Measurements from ENCODE around the genes BGLAP, GLMP, SH2D2A and PEAR1.

DNA sequence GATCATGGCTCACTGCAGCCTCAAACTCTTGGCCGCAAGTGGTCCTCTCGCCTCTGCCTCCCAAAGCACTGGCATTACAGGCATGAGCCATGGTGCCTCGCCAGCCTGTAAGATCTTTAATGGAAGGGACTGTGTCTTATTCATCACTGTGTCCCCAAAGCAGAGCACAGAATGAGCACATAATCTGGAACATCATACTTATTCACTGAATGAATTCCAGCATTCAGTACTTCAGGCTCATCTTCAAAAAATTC is 9.6 kb downstream of the SSR2 start:
- PRO-cap: no peak

DNA sequence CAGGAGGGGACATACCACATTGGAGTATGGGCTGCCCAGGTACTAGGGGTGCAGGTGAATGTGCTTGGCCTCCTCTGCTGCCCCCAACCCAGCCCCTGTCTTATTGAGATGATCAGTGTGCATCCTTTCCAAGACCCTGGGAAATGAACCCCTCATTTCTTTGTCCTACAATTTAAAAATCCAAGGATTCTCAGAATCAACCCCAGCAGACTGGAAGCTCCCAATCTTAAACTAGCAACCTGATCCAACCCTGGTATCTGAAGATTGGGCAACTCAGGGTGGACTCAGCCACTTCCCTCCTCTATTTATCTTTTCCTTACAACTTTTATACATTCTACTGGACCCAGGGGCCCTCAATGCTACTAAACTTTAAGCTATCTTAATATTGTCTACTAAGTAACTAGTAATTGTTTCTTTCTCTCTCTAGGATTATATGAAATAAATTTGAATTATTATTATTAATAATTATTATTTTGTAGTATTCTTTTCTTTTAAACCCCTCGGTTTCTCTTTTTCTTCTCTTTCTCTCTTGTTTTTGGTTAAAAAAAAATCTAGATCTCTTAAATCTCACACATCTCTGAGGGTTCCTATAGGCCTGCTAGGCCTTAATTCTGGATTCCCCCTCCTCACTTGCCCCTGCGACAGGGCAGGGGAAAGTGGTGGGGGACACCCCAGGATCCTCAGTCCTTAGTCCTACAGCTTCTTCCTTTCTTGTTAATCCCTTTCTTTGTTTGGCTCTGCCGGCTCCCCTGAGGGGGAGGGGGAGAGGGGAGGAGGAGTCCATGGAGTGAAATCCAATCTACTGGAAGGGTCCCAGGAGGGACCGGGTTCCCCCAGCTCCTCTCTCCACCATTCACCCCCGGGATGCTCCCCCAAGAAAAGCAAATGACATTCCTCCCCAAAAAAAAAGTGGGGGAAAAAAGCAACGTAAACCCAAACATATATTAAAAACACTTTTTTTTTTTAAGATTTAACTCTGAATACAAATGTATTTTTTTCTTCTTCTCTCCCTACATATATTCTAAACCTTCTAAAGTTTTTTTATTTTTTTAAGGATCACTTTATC is 8.7 kb downstream of the MEX3A start:
- PRO-cap: no peak

- PRO-cap: no peak
Observed at GRCh38 chr1:156090194-156090614, 7.9 kb upstream of the MEX3A start.

DNA sequence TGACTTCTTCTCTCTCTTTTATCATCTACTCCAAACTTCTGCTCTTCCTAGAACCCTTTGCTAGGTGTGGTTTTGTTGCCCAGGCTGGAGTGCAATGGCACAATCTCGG is 1.9 kb downstream of the LMNA start:
- PRO-cap: no peak

DNA sequence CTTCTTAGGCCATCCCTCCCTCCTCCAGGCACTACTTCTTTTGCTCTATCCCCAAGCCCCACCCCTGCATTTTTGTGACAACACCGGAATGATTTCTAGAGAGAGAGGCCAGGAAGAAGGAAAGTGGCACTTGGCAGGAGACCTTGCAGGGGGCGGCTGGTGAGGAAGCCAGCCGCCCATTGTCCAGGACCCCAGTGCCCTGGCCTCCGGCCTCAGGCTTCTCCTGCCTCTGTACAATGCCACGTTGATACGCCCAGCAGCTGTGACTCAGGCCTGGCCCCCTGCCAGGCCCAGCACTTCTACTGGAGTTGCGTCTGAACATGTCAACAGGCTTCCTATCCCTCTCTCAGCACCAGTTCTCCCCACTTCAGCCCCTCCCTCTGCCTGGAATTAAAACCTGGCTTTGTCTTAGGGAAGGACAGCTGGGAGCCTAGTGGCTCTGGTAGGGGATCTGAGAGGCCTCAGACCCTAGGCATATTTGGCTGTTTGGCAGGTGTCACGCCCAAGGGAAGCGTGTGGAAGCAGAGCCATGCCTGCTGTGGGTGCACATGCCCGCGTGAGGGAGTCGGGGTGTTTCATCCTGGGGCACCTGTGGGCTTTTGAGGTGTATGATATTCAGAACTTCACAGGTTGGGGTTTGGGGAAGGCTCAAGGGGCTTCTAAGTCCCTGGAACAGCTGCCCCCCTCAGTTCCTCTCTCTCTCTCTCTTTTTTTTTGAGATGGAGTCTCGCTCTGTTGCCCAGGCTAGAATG is 9.3 kb downstream of the LMNA start:
- PRO-cap: bidirectional peak, plus-strand start at position 100 of the sequence, minus-strand start outside the sequence; bidirectional peak, plus-strand start at position 421 of the sequence, minus-strand start at position 231 of the sequence

- PRO-cap: no peak
Observed at GRCh38 chr1:156128166-156128701, 13.7 kb downstream of the LMNA start.

DNA sequence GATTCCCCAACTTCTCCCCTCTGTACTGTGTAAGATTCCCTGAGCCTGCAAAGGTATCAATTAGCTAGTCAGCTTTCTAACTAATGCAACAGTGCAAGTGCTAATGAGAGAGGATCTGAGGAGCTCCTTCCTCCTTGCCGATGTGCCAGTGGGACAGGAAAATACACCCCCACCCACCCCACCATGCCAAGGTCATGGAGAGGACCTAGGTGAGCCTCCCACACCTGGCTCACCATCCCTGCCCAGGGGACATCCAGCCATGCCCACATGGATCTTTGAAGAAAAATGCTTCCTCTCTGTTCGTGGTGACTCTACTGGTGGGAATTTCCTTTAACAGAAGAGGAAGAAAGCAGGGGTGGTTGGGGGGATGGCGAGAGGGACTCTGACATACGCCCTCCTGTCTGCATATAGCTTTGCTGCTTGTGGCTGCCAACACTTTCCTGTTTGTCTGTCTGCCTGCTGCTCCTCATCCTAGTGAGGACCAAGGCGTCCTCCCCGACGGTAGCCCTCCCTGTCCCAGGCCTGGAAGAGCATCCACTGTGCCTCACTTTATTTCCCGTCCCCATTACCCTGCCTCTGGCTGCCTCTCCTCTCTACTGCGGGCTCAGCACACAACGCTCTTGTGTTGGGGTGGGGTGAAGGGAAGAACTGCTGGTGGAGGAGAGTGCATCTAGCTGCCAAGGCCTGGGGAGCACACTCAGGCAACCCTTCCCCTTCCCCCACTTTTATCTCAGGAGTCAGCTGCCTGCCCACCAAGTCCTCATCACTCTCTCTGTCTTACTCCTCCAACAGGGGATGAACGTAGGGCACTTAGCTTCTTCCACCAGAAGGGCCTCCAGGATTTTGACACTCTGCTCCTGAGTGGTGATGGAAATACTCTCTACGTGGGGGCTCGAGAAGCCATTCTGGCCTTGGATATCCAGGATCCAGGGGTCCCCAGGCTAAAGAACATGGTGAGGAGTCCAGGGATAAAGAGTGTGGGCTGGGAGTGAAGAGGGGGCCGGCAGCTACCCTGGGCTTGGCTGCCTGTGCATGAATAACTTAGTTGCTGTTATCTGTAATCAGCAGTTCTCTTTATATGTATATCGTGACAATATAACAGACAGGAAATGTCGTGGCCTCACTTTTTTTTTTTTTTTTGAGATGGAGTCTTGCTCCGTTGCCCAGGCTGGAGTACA is 2.6 kb downstream of the SEMA4A start:
- PRO-cap: no peak

DNA sequence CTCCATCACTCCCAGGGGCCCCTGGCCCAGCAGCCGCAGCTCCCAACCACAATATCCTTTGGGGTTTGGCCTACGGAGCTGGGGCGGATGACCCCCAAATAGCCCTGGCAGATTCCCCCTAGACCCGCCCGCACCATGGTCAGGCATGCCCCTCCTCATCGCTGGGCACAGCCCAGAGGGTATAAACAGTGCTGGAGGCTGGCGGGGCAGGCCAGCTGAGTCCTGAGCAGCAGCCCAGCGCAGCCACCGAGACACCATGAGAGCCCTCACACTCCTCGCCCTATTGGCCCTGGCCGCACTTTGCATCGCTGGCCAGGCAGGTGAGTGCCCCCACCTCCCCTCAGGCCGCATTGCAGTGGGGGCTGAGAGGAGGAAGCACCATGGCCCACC is at the start of gene BGLAP:
BGLAP (plus strand) TSS at position 209 of the 390 bp plus-strand sequence.
- PRO-cap: no peak

- PRO-cap: unidirectional peak, minus-strand start at chr1:156295672
Observed at GRCh38 chr1:156295494-156295866, at the start of gene GLMP. TSS of gene GLMP (minus strand) at chr1:156295679.

GRCh38 chr1:156445846-156446377 is 54.7 kb downstream of the MEF2D start:
- PRO-cap: no peak

DNA sequence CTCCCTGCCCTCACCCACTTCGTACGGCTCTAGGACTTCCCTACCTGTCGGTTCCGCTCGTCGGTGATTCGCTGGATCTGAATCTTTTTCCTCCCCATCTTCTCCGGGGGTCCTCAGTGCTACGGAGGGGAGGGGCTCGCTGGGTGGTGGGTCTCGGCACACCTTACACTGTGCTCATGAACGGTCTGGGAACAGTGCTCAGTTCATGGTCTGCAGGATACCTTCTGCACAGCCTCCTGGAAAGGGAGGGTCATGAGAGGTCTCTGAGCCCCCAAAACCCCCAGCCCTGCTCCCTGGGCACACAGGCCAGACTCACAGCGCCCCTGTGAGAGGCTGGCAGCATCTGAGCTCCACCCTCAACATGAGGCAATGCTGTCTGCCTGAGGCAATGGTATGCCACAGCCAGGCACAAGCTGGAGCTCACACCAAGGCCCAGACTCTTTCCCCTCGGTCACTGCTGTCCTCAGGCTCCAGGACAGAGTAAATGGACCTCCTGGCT is 17.3 kb downstream of the MEF2D start:
- PRO-cap: no peak

- PRO-cap: no peak
Observed at GRCh38 chr1:156492252-156493147, 8.1 kb downstream of the MEF2D start.

- PRO-cap: bidirectional peak, plus-strand start at chr1:156503086, minus-strand start at chr1:156502952; bidirectional peak, plus-strand start at chr1:156503586, minus-strand start at chr1:156503367
Observed at GRCh38 chr1:156502597-156503867, 2.5 kb upstream of the MEF2D start.

GRCh38 chr1:156572037-156572420 is 336 bp downstream of the IQGAP3 start:
- PRO-cap: no peak

- PRO-cap: unidirectional peak, minus-strand start at chr1:156665097
Observed at GRCh38 chr1:156664174-156665416, 12.6 kb downstream of the NES start.

- PRO-cap: no peak
Observed at GRCh38 chr1:156670019-156670955, 6.9 kb downstream of the NES start.

GRCh38 chr1:156747779-156748225 is 3.7 kb downstream of the HDGF start:
- PRO-cap: no peak

- PRO-cap: bidirectional peak, plus-strand start at chr1:156816956, minus-strand start at chr1:156816803
Observed at GRCh38 chr1:156816584-156817173, at the start of gene SH2D2A. TSS of gene SH2D2A (minus strand) at chr1:156816848.

DNA sequence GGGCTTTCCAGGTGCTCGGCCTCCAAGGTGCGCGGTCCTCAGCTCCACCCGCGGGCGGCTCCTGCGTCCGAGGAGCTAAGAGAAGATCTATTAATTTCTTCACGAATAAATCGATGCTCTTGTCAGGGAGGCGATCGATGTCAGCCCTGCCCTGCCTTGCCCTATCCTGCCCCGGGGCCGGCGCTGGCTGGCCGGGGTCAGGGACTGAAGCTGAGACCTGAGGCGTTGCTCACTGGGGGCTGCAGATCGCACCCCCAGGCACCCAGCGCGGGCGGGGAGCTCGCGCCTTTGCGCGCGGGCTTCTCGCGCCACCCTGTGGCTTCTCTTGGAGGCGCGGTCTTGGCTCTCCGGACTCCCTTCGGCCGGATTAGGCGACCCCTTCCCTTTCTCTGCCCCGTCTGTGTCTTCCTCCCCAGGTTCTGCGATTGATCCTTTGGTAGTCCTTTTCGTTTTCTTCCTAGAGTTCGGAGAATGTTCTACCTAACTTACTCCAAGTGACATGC is 660 bp upstream of the NTRK1 start:
- PRO-cap: no peak

DNA sequence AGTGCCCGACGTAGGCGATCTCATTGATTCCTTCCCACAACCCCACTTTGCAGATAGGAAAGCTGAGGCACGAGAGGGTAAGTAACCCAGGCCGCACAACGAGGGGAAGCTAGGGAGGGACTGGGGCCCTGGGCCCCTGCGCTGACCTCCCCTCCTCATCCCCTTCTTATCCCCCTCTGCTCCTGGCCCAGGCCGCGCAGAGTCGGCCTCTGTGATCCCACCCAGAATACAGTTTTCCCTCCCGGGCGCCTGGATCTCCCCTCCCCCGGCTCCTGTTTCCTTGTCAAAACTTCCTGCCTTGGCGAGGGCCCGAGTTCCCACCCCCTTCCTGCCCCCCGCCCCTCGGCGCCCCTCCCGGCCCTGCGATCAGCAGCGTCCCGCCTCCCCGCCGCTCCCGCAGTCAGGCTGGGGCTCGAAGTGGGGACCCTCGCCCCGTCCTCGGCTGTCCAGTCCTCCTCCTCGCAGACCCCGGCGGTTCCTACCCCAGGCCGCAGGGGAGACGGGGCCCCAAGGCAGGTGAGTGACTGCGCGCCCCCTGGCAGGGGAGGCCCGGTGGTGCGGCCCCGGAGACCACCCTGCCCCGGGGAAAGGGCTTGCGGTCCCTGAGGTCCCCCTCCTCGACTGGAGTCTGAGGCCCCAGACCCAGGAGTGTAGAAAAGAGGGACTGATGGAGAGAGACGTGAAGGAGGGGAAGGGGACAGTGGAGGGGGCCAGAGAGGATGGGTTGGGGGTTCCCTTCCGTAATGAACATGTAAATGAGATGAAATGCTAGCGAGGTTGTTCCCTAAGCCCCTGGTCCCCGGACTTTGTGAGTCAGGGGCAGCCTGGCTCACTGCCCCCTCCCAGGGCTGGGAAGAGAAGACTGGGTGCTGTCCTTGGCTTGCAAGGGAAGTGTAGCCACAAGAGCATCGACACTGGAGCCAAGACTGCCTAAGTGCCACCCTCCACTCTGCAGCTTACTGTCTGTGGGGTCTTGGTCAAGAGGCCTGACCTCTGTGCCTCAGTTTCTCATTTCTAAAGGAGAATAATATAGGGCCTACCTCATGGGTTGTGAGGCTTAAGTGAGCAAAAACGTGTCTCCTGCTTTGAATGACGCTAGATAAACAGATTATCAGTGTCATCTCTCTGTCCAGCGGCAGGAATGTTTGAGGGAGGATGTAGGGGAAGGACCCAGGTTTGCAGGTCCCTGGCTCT is at the start of gene PEAR1:
PEAR1 (plus strand) TSS at position 397 of the 1,194 bp plus-strand sequence.
- PRO-cap: bidirectional peak, plus-strand start at position 399 of the sequence, minus-strand start at position 228 of the sequence

Measured in sciatic nerve (tissue), 1 donor.